Camera-type eye (tissue), 1 donor: ENCODE measurements around the gene CREBL2.

GRCh38 chr12:11658473-11658748, 8.9 kb downstream of the ETV6 start:
- RAMPAGE, long total RNA = no peak

GRCh38 chr12:11662775-11663207, 13.3 kb downstream of the ETV6 start:
- RAMPAGE, long total RNA = no peak

DNA sequence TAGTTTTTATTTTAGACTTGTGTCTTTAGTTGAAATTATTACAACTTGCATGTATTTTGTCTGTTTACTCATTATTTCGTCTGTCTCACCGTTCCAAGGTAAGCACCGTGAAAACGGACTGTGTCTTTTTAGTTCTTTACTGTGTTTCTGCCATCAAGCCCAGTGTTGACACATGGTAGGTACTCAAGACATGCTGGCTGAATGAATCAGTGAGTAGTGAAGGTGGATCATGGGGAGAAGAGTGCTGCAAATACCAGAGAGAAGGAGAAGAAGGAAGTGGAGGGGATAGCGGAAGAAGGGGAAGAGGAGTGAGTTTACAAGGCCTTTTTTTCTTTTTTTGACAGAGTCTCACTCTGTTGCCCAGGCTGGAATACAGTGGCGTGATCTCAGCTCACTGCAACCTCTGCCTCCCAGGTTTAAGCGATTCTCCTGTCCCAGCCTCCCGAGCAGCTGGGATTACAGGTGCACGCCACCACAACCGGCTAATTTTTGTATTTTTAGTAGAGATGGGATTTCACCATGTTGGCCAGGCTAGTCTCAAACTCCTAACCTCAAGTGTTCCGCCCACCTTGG, 54.6 kb downstream of the ETV6 start:
- RAMPAGE, long total RNA = no peak

DNA sequence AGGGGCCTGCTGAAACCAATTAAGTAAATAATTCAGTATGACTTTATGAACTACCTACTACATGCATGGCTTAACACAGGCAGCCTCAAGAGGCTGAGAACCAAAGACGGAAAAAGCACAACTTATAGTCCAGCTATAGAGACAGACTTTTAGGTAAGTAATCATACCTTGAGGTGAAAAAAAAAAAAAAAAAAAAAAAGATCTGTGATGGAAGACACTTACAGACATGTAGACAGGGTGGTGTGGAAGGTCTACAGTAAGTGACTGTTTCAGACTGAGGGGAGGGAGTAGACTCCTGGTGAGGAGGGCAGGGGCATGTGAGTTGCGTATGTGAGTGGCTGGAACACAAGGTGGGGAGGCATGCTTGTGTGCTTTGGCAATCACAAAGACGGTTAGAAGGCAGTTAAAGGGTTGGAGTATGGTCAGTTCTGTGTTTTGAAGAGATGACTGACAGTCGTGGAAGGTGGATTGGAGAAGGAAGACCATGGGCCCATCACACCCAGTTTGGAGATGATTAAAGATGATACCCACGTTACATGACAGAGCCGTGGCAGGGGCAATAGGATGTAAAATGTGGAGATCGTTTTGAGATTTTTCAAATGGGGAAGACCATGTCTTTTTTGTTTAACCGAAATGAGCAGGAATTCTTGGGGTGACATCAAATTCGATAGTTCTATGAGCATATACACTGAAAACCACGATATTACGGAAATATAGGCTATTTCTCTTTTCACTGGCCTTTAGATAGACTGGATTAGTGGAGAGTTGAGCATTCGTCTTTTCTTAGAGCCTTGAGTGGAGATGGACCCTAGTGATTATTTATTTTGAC, 65.2 kb downstream of the ETV6 start:
- RAMPAGE, long total RNA = no peak

DNA sequence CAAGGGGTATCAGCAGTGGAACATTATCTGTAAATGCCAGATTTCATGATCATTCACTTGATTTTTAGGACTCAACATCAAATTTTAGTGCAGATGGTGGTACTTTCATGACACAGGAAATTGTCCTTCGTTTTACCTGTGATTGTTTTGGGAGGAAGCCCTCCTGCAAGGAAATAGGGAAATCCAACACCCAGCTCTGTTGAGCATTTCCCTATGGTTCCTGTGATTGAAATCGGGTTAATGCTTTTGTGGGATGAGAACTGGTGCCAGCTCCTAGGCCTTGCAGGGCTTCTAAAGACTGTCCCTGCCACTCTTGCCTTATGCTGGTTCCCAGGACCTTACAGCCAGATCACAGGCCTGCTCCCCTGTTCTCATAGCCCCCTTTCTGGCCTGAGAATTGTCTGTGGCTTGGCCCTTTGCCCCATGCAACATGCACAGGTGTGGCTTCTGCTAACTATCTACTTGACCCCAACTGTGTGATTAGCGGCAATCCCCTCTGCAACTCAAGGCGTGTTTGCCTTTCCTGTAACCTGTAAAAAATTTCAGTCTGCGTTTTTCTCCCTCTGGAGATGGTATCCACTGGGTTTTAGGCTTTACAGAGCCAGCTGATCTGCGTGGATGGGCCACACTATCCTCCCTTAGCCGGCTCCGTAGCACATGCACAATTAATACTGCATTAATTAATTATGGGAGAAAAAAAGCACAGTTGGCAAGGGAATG, 112.6 kb downstream of the ETV6 start:
- RAMPAGE, long total RNA = no peak

- RAMPAGE, long total RNA = no peak
Observed at GRCh38 chr12:11793848-11794770, 144.6 kb downstream of the ETV6 start.

DNA sequence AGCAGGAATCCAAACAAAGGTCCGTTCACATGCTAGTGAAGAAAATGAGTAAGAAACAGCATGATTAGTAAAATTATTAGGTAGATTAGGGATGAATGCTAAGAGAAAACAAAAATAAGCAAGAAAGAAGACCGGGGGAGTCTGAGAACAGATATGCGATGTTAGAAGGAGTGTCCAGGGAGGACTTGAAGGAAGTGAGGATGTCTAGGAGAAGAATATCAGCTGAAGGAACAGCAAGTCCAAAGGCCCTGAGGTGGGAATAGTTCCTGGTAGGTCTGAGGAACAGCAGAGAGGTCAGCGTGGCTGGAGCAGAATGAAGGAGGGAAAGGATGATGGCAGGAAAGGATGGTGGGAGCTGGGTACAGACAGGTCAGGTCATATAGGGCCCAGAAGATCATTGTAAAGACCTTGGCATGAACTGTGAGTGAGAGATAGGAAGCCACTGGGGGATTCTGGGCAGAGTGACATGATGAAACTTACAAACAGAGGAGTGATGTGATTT, 170.9 kb downstream of the ETV6 start:
- RAMPAGE, long total RNA = no peak

- RAMPAGE, long total RNA = no peak
Observed at GRCh38 chr12:11838343-11838850, 188.9 kb downstream of the ETV6 start.

DNA sequence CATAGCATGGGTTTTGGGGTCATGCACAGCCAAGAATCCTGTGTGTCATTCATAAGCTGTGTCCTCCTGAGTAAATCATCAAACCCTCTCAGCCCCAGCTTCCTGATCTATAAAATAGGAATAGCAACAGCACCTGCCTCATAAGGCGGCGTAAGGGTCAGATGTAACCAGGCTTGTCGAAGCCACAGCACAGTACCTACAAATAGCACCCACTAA, 188.4 kb upstream of the BCL2L14 start:
- RAMPAGE, long total RNA = no peak

- RAMPAGE, long total RNA = no peak
Observed at GRCh38 chr12:12024763-12025496, 45.8 kb upstream of the BCL2L14 start.

DNA sequence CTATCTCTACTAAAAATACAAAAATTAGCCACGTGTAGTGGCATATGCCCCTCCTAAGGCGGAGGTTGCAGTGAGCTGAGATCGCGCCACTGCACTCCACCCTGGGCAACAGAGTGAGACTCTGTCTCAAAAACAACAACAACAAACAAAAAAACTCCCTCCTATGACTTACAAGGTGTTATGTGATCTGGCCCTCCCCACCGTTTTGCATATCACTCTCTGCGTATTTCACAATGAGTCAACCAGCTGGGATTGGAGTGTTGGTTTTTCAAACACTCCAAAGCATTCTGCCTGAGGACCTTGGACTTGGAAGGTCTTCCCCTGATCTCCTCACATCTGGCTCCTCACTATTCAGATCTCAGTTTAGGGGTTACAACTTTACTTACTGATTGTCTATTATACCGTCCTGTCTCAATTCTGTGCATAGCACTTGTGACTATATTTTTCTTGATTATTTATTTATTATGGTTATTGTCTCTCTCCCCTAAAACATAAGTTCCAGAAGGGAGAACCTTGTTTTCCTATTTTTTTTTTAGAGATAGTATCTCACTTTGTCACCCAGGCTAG, 13.9 kb downstream of the MANSC1 start:
- RAMPAGE, long total RNA = no peak

DNA sequence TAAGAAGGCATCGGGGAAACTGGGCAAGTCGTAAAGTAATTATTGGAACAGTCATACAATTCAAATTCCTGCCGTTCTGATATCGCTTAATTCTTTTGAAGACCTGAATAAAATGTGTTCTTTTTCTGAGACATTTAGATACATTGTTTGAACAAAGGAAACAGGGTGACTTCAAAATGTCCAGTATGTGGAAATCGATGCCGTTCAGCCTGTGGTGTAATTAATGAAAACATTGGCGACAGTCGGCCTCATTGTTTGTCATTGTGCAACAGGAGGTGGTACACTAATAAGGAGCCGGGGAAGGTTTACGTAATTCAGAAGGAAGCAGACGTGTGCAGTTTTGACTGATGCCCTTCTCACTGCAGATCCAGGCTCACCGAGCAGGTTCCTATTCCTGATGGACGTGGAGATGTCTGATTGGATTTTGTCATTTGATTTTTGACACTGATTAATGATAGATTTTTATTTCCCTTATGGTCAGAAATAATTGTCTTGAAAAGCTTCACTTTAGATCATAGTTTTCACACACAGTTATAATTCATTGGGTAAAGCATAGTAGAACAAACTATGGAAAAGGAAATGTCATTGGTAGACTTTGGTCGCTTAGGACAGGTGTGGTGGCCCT, 92.8 kb downstream of the BORCS5 start:
- RAMPAGE, long total RNA = no peak

DNA sequence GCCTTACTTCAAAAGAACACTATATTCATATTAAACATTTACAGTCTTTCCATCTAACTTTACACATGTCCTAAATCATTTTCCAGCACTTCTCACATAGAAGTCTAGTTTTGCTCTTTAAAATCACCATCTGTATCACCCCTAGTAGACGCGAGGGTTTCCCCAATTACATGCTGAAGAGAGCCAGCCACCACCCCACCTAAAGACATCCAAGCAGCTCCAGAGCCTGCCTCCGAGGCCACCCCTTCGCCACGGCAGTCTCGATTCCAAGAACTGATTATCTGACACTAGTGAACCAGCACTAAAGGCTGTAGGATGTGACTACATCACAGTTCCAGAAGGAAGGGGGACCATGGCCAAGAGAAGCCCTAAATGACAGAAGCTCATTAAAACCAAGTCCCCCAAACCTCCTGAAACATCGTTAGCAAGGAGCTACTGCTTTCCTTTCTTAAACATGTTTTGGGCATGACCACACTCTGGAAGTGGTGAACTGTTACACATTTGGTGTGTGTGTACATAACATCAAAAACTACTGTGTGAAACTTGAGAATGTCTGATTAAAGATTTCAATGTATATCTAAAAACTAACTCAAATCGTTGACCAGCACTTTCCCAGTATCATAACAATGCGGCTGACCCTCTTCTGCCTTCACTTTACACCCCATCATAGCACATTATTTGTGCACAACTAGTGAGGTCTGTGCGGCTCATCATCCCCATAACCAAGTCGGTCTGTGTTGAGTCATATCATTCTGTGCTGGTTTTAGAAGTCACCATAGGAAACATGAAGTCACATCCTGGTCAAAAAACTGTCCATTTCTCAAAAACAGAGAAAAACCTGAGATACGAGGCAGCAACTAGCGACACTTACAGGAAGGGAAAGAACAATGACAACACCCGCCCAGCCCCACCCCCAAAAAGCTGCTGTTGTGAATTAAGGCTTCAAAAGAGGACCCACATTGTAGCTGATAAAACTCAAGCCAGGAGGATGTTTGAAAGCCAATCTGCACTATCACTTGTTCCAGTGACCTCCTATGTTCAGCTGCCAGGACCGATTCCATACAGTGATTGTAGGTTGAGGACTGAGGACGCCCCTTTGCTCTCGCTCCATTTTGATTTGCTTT, 88.0 kb downstream of the DUSP16 start:
- RAMPAGE, long total RNA = no peak

GRCh38 chr12:12481436-12482127, 81.1 kb downstream of the DUSP16 start:
- RAMPAGE, long total RNA = no peak

DNA sequence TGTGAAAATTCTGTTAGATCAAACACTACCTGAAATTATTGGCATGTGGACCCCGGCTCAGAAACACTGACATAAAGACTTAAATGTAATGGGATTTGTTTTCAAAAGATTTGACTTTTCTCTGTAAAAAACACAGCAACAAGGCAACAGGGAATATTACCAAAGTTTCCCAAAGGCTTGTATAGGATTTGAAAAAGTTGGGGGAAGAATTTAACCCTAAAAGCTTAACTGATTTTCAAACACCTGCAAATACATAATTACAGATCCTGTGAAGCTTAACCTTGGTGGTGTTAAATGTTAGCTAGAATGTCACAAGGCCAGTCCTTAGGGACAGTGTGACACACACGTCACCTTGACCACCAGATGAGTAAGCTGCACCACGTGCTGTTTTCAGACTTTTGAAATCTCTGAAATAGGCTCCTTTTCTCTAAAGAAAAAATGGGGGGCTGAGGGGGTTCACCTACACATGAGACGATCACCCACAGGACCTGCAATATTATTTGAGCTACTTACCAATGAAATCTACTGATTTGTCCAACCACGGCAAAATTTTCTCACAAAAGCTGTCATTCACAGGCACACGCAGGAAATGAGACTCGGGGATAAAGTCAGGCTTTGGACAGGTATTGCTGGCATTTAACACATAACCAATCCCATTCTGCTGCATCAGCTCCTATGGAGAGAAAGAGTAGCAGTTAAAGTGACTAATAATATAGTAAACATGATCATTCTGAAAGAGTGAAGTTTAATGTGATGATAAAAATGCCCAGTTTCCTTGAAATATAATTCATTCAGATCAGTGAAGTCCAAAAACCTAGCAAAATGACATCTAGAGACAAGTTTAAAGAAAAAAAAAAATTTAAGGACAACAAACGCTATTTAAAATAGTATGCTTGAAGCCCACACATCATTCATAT, 75.9 kb downstream of the DUSP16 start:
- RAMPAGE, long total RNA = no peak

- RAMPAGE, long total RNA = no peak
Observed at GRCh38 chr12:12494198-12494764, 68.4 kb downstream of the DUSP16 start.

GRCh38 chr12:12500317-12500806, 62.3 kb downstream of the DUSP16 start:
- RAMPAGE, long total RNA = no peak

GRCh38 chr12:12563455-12563911, 820 bp upstream of the DUSP16 start:
- RAMPAGE, long total RNA = no peak

DNA sequence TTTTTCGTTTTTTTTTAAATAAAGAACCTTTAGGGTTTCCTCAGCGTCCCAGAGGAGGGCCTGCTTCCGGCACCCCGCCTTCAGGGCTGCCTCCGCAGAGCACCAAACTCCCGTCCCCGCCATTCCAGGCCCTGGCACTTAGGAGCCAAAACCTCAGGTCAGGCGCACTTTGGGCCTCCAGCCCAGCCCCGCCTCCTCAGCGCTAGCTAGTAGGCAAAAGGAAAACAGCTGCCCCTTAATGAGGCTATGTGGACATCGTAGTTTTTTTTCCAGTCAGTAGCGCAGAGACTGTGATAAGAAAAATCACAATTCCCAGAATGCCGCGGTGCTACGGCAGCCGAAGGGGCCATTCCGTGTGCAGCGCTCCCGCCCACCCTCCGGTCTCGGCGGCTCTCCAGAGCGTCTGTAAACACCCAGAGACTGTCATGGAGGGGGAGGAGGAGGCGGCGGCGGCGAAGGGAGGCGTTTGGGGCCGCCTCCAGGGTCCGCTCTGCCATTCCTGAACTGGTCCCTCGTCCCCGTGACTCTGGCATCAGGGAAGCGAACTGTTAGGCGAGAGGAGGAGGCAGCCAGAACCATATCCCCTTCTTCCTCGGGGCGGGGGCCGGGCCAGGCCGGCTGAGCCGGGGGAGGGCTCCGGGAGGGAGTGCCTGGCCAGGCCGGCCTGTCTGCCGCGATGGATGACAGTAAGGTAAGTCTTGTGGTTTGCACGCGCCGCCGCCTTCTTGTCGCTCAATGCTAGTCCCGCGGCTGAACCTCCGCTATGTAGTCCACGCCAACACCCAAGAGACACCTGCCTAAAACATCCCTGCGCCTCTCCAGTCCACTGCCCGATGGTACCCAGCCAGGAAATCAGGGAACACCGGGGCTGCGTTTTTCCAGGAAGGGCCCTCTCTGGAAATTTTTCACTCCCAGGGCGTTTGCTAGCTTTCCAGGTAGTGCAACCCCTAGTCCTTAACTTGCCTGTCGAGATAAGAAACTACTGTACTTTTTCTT, at the start of gene CREBL2:
Gene CREBL2, plus strand, starts transcription at position 380 of the 996 bp plus-strand sequence.
- RAMPAGE, long total RNA = no peak

GRCh38 chr12:12697033-12697584, 1.1 kb upstream of the GPR19 start:
- RAMPAGE, long total RNA = no peak